Melanocyte of skin (primary cell): ENCODE data around the genes IFNA10, KLHL9, LINGO2 and RIGI.

DNA sequence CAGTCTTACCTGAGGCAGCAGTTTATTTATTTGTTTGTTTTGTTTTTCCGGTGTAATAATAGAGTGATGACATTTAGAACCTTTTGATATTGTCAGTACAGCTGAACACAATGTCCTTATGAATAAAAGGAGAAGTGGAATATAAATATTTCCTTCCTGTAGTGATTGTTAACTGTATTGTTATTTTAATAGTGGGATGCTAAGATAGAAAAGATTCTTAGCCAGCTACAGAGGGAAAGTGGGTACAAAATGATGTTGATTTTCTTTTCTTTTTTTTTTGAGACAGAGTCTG is 34.7 kb downstream of the FOCAD start:
- CAGE, long polyA plus RNA, 2 experiments, result no peak in any of the 2 experiments

- CAGE, long polyA plus RNA, 2 experiments, result no peak in any of the 2 experiments
Measured at GRCh38 chr9:21206882-21207373, at the start of gene IFNA10. Gene IFNA10, minus strand, starts transcription at chr9:21207143.

GRCh38 chr9:21335320-21335813 is at the start of gene KLHL9:
Gene KLHL9, minus strand, starts transcription at chr9:21335404.
- CAGE, long polyA plus RNA, 2 experiments, result start-site peak on the minus strand in 2 of 2 experiments, at chr9:21335349-21335406 at its widest, 82 to 401 reads per replicate

DNA sequence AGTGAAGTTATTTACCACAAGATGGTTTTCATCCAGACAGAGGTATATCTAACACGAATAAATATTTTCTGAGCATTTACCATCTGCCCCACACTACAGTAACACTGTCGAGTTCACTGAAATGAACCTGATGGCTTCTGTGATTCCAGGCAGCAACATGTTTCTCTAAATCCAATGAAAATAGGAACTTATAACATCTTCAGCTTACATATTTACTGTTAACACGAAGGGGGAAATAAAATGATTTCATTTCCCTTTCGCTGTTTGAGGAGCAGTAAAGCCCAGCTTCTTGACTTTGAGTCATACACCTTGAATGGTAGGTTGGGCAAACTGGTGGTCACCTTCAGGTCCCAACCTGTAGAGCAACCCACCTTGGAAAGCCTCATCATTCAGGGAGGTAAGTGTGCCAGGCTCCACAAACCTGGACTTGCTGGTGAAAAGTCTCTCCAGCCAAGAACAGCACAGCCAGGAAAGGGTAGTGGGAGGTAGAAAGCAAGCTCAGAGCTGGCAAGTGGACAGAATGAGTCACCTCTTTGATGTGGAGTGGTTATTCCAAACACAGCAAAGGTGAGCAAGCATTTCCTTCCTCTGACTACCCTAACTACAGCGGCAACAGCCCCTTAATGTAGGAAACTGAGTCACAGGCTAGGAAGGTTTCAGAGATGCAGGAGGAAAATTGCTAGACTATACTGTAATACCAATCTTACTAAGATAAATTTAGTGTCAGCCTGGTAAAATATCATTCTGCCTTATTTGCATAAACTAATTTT is 117.7 kb upstream of the MTAP start:
- CAGE, long polyA plus RNA, 2 experiments, result no peak in any of the 2 experiments

- CAGE, long polyA plus RNA, 2 experiments, result no peak in any of the 2 experiments
Measured at GRCh38 chr9:21905957-21906602, 68.6 kb downstream of the CDKN2A start.

- CAGE, long polyA plus RNA, 2 experiments, result no peak in any of the 2 experiments
Measured at GRCh38 chr9:21996282-21997041, 12.6 kb downstream of the CDKN2B start.

DNA sequence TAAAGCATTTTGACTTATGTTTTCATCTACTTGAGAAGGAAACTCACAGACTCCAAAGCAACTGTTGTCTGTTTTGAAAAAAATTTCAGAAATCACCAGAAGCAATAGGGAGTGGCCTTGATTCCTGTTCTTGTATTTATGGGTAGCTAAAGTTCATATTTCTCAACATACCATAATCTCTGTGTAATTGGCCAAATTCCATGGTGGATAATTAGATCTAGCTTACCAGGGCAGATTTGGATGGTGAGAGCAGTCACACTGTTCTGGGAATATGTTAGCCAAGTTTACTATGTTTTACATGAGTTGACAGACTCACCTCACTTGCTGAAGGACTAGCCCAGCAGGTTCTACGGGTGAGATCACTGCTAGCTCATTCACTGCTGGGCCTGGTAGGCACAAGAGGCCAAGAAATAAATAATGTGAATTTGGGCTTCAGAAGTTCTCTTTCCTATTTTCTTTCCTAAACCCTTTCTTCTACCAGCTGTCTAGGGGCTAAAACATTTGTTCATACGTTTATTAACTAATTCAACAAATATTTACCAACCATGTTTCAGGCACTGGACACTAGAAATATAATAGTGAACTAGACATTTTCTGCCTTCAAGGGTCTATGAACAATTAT is 32.7 kb upstream of the CDKN2B start:
- CAGE, long polyA plus RNA, 2 experiments, result no peak in any of the 2 experiments

GRCh38 chr9:23537252-23538587 is 288.3 kb downstream of the ELAVL2 start:
- CAGE, long polyA plus RNA, 2 experiments, result no peak in any of the 2 experiments

- CAGE, long polyA plus RNA, 2 experiments, result no peak in any of the 2 experiments
Measured at GRCh38 chr9:23821189-23822236, 4.5 kb downstream of the ELAVL2 start.

- CAGE, long polyA plus RNA, 2 experiments, result no peak in any of the 2 experiments
Measured at GRCh38 chr9:23850048-23850913, 24.2 kb upstream of the ELAVL2 start.

- CAGE, long polyA plus RNA, 2 experiments, result no peak in any of the 2 experiments
Measured at GRCh38 chr9:26927866-26928602, 19.0 kb downstream of the PLAA start.

GRCh38 chr9:27570921-27571342 is 2.3 kb downstream of the C9orf72 start:
- CAGE, long polyA plus RNA, 2 experiments, result no peak in any of the 2 experiments

- CAGE, long polyA plus RNA, 2 experiments, result no peak in any of the 2 experiments
Measured at GRCh38 chr9:27571343-27572140, 1.7 kb downstream of the C9orf72 start.

- CAGE, long polyA plus RNA, 2 experiments, result no peak in any of the 2 experiments
Measured at GRCh38 chr9:27865167-27865502, 291.9 kb upstream of the C9orf72 start.

GRCh38 chr9:29212953-29214176 is at the start of gene LINGO2:
Gene LINGO2, minus strand, starts transcription at chr9:29213601.
- CAGE, long polyA plus RNA, 2 experiments, result no peak in any of the 2 experiments

GRCh38 chr9:32524681-32525824 is 943 bp downstream of the RIGI start:
- CAGE, long polyA plus RNA, 2 experiments, result no peak in any of the 2 experiments

GRCh38 chr9:32525825-32526446 is at the start of gene RIGI:
Gene RIGI, minus strand, starts transcription at chr9:32526196.
- CAGE, long polyA plus RNA, 2 experiments, result no peak in any of the 2 experiments

- CAGE, long polyA plus RNA, 2 experiments, result no peak in any of the 2 experiments
Measured at GRCh38 chr9:33026446-33026742, 1.3 kb downstream of the DNAJA1 start.

DNA sequence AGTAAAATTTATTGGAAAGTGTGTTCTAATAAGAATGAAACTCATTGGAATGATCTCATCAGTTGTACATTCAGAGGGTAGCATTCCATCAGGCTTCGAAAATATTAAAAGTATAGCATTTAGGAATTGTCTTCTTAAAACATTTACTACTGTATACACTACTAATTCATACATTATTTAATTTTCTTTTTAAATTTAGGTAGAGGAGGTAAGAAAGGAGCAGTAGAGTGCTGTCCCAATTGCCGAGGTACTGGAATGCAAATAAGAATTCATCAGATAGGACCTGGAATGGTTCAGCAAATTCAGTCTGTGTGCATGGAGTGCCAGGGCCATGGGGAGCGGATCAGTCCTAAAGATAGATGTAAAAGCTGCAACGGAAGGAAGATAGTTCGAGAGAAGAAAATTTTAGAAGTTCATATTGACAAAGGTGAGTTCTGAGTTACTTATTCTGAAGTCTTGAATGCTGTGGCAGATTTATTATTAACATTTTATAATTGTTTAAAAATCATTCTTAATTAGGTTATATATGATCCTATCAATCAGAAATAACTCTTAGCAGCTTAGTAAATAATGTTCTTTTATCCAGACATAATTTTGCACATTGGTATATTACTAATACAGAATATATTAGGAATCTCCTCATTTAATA is 5.3 kb downstream of the DNAJA1 start:
- CAGE, long polyA plus RNA, 2 experiments, result no peak in any of the 2 experiments

- CAGE, long polyA plus RNA, 2 experiments, result no peak in any of the 2 experiments
Measured at GRCh38 chr9:33032912-33033754, 8.1 kb downstream of the DNAJA1 start.